Bronchus fibroblast of lung (primary cell): ENCODE measurements around the genes ALKAL2 and SNTG2.

DNA sequence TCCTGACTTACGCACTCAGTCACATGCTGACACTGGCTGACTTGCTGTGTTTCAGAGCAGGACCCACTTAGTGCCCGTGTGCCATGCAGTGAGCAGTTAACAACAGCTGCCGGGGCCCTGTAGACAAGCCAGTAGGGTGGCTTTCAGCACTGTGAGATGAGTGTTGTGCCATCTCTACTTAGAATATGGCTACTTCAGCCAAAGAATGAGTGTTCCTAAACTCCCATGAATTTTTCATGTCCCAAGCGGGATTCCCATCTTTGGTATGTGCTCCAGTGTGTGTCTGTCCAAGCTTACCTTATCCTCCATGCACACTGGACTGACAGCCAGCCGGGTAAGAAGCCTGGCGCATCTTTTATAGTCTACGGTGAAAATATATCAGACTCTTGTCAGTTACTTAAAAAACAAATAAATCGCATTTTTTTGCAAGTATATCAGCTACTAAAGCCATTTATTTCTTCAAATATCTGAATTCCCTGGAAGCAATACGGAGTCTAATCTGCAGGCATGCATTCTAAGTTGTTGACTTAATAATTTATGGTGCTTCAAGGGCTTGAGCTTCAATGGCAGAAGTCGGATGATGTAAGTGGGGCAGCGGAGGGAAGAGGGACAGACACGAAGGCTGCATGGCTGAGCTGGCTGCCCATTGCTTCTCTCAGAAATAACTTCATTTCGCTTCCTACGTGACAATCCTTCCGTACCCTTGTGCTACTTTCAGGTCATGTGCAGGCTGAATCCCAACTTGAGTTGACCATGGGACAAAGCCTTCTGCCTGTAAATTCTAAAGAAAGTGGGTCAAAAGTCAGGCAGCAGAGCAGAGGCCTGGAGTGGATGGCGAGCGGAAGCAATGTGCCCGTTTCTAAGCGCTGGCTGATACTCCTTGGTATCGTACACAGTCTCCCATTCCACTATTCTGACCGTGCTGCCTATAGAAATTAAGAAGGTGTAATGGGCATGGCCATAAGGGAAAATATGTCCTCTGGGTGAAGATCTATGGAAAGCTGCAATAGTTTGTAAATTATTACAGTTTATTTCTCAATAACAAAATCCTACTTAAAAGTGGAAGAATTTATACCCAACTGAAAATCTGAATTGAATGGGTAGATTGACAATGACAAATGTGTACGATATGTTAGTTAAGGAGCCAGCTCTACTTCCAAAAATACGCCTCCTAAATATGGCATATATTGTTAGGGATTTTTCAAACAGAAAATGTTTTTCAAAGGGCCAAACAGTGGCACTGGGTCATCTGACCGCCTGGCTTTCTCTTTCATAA, 4.6 kb downstream of the ALKAL2 start:
- RAMPAGE, long total RNA: no peak

DNA sequence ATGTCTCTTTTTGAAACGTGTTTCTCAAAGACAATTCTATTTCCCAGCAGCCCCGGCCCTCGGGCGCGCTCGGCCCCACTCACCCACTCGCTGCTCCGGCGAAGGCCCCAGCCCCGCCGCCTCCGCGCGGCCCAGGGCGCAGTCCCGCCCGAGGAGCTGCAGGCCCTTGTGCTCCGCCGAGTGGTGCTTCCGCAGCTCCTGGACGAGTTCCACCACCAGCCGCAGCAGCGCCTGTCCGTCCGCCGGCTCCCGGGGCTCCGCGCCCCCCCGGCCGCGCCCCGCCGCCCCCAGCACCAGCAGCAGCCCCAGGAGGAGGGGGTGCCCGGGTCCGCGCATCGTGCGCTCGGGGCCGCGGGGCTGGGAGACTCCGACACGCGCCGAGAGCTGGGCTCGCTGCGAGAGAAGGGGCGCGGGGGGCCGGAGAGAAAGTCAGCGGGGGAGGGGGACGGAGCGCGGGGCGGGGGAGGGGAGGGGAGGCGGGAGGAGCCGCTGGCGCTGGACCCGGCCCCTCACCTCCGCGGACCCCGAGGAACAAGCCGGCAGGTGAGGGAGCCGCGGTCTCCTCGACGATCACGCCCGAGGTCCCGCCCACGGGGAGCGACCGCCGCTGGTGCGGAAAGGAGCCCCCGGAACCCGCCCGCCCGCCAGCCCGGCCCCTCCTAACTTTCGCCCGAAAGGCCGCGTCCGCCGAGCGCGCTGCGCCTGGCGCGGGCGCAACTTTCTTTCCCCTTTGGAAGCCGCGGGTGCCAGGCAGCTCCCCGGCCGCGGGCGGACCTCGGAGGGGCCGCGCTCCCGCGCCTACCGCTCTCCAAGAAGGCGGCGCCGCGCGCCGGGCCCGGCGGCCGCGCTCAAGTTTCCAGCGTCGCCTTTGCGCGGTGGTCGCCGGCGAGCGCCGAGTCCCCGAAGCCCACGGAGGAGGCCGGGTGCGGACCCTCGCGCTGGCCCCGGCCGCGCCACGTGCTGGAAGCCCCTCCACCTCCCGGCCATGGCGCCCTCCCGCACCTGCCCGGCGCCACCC, at the start of gene ALKAL2:
Gene ALKAL2 (minus strand): TSS at position 592 of the 1,018 bp plus-strand sequence.
- RAMPAGE, long total RNA: no peak

GRCh38 chr2:355918-356901, 68.3 kb upstream of the ALKAL2 start:
- RAMPAGE, long total RNA: no peak

- RAMPAGE, long total RNA: no peak
Measured at GRCh38 chr2:669411-669922, 7.7 kb downstream of the TMEM18 start.

GRCh38 chr2:675985-676599, 1.1 kb downstream of the TMEM18 start:
- RAMPAGE, long total RNA: no peak

DNA sequence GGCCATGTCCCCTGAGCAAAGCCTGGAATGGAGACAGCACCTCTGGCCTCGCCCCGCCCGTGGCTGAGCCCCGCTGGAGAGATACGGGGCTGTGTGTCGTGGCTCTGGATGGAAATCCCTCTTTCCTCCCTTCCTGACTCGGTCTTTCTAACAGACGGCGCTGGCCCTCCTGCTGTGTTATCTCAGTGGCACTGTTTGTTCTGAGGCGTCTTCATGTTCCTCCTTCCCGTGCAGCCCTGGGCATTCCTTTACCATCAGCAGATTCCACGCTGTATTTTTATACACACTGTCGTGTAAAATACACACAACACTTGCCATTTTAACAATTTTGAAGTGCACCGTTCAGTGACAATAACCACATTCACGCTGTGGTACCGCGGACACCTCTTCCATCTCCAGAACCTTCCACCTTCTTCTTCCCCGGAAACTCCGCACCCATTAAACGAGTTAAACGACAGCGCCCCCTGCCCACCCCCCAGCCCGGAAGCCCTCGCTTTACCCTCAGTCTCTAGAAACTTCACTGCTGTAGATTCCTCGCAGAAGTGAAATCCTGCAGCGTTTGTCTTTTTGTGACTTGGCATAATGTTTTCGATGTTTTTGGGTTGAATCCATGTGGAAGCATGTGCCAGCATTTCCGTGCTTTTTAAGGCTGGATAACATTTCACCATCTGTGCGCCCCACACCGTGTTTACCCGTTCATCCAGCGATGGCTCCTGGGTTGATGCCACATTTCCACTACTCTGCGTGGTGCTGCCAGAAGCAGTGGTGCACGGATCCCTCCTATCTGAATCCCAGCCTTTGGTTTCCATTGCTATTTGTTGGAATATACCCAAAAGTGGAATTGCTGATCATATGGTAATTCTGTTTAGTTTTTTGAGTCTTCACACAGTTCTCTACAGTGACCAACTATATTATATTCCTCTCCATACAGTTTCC, 31.9 kb upstream of the TMEM18 start:
- RAMPAGE, long total RNA: no peak

DNA sequence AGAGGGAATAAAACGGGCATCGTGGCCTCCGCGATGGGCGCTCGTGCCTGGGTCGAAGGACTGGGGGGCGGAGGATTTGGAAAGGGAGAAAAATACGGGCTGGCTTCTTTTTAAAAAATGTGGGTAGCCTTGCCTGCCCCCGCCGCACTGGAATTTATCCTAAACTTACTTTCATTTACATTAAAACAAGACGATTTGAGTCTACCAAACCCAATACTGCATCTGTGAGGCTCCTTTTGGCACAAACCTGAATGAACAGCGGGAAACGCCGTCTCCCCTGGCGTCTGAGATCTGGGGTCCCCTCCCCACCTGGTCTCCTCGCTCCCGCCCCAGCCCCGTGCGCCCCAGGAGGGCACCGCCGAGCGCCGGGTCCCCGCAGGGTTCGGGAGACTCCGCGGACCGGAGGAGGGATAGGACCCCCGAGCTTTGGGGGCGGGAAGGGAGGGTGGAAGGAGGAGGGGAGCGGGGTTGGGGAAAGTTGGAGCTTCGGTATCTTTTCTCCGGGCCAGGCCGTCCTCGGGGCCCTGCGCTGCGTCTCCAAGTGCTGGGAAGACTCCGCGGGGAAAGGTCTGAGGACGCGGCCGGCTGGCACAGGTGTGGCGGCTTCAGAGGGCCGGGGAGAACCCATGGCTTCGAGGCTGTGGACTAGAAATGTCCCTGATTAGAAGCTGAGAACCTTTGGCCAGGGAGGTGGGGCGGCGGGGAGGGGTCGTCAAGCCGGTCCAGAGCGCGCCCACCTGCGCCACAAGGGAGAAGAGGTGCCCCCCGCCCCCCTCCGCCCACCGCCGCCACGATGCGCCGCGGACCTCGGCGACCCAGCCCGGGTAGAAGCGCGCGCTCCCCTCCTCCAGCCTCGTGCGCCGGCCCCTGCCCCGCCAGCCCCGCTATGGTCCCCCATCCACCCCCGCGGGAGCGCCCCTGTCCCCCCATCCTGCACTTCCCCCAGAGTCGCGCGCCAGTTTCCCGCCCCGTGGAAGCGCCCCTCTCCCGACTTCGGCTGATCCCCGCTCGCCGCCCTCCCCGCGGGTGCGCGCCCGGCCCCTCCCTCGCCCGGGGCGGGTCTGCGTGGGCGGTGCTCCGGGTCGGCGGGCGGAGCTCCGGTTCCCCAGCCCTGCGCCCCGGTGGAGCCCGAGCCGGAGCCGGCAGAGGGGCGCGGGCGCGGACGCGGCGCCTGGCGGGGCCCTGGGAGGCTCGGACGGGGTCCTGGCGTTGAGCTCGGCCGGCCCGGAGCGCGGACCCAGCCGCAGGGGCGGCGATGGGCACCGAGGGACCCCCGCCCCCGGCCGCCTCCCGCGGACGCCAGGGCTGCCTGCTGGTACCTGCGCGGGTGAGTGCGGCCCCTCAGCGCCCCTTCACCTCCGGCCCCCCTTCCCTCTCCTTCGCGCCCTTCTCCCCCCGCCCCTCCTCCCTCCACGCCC, at the start of gene SNTG2:
Gene SNTG2 (plus strand): TSS at position 1,108 of the 1,418 bp plus-strand sequence.
- RAMPAGE, long total RNA: no peak

DNA sequence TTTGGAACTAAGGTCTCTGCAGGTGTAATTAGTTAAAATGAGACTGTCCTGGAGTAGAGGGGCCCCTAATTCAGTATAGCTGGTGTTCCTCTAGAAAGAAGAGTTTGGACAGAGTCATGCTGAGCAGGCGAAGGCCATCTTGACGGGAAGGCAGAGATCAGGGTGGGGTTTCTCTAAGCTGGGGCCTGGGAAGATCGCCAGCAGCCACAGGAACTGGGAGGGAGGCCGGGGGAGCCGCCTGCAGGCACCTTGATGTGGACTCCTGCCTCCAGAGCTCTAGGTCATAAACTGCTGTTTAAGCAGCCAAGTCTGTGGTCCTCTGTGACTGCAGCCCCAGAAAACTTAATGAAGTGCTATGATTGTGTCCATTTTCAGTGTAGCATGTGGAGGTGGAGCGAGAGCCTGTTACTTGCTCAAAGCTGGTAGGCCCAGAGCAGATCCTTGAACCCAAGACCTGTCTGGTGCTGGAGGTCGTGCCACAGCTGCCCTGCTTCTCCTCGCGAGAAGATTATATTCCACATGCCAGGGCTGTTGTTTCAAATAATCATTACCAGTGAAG, 105.7 kb downstream of the TPO start:
- RAMPAGE, long total RNA: no peak

DNA sequence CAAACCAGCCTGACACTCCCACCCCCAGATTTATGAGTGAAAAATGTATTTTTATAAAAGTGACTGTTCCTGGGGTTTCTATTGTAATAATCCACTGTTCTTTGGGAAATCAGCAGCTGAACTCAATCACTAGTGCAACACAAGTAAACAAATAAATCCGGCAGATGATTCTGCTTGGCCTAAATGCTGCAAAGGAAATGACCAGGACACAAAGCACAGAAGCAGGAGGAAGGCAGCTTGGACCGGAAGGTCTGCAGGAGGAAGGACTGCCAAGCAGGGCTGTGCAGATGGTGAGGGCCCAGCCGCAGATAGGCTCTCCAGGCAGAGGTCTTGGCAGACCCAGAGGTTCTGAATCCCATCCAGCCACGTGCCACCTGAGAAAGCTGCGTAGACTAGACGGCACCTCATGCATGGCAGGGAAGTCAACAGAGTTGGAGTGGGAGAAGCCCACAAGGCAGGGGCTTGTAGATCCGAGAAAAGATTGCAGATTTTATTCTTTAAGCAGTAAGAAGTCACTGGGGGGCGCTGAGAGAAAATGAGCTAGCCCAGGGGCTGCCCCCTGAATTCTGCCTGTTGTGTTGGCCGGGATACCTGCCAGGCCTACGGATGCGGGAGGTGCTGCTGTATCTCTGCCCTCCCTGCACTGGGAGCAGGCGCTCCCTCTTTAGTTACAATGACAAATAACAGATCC, 153.6 kb downstream of the PXDN start:
- RAMPAGE, long total RNA: no peak

- RAMPAGE, long total RNA: no peak
Measured at GRCh38 chr2:1601550-1601988, 142.7 kb downstream of the PXDN start.

DNA sequence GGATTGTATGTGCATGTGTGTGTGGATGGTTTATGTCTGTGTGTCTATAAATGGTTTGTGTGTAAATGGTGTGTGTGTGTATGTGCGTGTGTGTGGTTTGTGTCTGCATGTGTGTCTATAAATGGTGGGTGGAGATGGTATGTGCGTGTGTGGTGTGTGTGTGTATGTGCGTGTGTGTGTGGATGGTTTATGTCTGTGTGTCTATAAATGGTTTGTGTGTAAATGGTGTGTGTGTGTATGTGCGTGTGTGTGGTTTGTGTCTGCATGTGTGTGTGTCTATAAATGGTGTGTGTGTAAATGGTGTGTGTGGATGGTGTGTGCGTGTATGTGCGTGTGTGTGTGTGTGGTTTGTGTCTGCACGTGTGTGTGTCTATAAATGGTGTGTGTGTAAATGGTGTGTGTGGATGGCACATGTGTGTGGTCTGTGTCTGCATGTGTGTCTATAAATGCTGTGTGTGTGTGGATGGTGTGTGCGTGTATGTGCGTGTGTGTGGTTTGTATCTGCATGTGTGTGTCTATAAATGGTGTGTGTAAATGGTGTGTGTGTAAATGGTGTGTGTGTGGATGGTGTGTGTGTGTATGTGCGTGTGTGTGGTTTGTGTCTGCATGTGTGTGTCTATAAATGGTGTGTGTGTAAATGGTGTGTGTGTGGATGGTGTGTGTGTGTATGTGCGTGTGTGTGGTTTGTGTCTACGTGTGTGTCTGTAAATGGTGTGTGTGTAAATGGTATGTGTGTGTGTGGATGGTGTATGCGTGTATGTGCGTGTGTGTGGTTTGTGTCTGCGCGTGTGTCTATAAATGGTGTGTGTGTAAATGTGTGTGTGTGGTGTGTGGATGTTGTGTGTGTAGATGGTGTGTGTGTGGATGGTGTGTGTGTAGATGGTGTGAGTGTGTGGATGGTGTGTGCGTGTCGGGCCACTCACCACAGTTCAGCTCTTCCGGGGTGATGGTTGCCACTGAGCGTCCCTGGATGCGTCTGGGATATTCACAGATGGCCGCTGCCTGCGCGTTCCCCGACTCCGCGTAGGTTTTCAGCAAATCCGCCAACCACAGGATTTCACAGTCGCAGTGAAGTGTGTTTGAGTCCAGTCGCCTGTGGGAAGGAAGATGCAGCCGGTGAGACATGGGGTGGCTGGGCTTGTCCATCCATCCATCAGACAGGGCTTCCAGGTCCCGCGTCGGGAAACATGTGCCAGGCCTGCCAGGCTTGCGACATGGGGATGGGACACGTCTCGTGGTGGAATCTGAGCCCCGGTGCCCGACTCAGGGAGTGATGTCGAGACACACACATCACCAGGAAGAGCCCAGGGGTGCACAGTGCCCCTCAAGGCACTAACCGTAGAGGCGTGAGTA, 64.6 kb downstream of the PXDN start:
- RAMPAGE, long total RNA: no peak

DNA sequence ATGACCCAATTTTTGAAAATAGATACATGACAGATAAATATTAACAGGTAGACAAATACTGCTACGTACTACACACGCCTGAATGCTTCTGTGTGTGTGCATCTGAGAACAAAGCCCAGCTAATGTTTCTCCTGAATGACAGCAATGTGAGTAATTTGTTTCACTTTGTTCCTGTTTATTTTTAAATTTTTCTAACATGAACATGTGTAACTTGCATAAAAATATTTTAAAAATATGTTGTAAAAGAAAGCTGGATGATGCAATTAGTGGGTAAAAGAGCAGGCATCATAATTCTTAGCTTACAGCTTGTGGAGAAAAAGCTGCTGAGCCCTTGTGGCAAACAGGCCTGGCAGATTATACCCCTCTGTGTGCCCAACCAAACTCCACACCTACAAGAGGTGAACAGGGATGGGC, 14.3 kb downstream of the PXDN start:
- RAMPAGE, long total RNA: no peak

DNA sequence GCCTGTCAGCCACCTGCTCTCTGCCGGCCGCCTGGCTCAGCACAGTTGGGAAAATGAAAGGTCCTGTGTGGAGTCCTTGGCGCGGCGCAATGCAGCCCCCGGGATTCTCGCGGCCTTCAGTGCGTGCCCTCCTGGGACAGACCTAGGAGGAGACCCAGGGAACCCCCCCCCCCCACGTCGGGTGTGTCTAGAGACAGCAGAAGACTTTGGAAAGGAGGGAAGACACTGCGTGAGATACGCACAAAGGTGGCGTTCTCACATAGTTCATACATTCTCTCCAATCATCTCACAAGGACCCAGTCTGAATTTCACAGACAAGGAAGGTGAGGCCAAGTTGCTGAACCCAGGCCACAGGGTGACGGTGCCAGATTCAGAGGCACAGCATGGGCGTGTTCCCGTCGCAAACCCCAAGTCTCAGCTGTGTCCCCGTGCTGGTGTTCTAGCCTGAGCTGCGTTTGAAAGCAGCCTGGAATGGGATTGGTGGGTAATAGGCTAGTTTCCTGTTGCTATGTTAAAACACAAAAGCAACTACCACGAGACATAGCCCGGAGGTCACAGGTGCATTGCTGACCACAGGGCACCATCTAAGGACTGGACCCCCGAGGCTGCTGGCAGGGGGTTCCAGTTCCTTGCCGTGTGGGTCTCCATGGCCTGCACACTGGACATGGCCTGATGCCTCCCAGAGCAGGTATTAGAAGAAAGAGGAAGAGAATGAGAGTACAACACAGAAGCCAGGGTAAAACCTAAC, 935 bp upstream of the PXDN start:
- RAMPAGE, long total RNA: no peak

DNA sequence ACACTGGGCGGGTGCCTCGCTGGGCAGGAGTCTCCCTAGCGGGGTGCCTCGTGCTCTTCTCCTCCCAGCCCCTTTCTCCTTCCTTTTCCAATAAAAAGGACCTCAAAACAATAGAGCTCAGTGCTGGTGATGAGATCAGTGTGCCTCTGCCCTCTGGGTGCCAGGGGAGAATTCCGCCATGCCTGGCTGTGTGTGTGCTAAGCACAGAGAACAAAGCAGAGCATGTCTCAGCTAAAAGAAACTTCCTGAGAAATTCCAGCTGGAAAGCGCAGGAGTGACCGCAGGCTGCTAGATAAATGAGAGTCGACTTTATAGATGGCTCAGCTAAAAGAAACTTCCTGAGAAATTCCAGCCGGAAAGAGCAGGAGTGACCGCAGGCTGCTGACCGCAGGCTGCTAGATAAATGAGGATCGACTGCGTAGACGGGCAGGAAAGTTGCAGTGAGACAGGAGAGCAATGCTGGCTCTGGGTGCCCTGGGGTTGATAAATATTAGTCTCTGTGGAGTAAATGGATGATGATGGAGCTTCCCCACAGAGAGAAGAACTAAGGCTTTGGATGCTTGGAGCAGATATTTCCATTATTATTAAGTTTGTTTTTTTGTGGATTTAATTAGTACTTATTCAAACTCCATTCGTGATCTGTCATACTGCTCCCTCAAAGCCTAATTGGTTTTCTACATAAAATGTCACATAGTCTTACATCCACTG, 11.5 kb upstream of the PXDN start:
- RAMPAGE, long total RNA: no peak

DNA sequence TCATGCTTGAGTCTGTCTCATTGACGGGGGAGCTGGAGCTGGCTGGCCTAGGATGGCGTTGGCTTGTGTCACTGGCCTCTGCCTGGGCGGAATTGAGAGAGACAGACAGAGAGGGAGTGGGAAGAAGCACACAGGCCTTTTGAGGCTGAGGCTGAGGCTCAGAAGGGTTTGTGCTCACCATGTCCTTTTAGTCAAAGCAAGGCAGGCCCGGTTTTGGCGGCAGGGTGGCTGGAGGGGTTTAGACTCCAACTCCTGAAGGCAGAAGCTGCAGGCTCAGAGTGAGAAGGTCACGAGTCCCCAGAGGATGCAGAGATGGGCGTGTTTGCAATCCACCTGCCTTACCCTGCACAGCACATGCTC, 412.2 kb upstream of the MYT1L start:
- RAMPAGE, long total RNA: no peak

DNA sequence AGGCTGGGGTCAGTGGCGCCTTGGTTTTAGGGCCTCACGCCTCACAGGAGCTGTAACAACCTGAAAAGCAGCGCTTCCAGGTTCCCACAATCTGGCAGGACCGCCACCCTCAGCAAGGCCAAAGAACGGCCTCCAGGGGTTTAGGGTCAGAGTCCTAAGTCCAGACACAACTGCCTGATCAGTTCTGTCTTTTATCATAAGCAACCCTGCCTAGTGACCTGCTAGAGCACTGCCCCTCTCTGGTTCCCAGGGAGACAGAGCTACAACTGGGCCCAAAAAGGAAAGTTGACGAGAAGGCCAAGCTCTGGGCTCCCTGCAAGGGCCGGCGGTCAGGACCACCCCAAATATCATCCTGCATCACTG, 52.8 kb downstream of the EIPR1 start:
- RAMPAGE, long total RNA: no peak

DNA sequence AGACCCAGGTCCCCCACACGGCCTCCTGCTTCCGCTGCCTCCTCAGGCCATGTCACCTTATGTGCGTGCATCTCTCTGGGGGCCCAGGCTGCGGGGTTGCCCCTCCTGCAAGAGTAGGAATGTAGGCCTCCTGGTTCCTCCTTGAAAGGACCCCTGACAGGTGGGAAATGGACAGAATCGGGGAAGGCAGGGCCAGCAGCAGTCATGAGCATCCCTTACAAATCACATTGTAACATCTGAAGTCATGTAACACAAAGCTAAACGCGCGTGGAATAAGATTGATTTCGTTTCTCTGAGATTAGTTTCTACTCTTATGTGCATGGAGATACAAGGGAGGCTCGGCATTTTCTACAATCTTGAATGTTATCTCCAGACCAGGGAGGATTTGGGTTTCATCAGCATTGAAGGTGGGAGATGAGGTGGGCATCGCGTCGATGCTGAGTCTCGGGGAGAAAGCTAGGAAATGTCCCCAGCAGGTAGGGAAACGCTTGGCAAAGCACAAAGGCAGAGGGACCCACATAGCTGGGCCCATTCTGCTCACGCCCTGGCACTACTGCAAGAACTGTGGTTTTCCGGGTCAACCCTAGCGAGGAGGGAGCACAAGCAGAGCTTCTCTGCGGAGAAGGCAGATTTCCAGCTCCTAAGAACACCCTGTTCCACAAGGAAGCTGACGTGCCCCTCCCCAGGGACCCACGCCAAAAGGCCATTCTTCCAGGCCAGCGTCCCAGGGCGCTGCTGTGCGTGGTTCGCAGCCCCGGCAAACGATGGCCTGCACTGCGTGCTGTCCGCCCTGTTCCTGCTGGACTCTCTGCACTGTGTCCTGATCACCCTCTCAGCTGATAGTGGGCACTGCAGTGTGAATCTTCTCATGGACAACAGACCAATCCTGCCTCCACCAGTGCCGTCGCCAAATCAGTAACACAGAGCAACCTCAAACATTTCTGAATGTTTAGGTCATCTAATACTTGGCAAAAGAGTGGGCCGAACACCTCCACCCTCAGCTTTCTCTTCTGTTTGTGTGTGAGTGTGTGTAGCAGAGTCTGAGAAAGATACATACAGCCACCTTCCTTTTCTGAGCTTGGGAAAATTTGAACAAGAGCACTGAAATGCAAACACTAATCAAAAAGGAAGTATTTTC, 49.3 kb downstream of the ADI1 start:
- RAMPAGE, long total RNA: no peak

DNA sequence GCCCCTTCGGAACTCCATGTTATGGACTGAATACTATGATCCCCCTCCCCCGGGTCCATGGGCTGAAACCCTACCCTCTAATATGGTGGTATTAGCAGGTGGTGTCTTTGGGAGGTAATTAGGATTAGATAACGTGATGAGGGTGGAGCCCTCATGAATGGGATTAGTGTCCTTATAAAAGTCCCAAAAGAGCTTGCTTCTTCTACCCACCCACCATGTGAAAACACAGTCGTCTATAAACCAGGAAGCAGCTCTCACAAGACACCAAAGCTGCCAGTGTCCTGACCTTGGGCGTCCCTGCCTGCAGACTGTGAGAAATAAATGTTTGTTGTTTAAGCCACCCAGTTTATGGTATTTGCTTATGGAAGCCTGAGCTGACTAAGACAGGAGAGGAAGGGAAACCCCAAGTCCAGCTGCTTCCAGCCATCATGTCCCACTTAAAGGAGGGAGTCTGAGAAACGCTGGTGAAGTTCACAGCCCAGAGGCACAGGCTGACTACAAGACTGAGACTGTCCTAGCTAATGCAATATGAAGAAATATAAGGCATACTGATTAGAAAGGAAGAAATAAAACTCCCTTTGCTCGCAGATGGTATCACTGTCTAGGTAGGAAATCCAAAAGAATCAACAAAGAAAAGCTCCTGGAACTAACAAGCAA, 13.5 kb downstream of the ADI1 start:
- RAMPAGE, long total RNA: no peak

GRCh38 chr2:3545656-3546422, 12.3 kb downstream of the RNASEH1 start:
- RAMPAGE, long total RNA: no peak

- RAMPAGE, long total RNA: no peak
Measured at GRCh38 chr2:3587216-3587869, 7.6 kb upstream of the COLEC11 start.